Metastatic Pancreatic Carcinoma in the Ovary (tissue), 1 donor: ENCODE measurements around the genes HRCT1 and POLR1E.

DNA sequence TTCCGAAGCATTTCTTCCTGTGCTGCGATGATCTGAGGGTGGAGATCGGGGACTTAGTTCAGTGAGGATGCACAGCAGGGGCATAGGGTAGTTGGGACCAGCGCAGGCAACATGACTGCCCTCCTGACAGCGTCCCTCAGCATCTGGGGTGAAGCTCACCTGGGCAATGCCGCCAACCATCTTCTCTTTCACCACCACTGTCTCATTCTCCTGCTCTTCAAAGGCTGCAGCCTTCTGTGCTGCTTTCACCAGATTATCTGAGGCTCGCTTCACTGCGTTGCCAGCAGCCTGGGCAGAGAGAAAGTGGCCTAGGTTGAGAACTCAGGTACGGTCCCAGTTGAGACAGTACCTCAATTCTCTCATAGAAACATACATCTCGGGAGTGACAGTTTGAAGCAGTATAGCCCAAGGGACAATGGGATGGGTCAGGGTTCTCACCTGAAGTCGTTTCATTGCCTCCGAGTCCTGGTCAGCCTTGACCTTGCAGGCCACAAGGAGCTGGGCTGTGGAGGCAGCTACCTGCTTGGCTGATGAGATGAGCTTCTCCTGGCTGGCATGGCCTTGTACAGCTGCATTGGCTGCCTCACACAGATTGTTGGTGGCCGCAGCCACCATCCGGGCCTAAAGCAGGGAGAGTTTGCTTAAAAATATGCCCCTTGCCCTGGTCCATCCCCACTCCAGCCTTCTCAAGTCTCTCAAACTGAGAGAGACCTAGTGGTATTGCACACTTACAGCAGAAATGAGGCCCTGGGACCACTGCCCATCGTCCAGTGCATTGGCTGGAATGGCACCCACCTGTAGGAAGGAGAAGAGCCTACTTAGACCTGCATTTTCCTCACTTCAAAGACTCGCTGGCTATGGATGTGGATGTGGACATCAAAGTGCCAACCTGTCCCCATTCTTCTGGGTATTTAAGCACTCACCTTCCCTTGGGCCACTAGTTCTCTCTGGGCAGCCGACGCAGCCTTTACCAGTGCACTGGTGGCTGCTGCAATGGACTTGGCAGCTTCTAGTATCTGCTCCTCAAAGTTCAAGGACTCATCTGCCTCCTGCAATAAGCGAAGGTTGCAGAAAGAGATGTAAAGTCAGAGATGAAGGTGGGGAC is 8.5 kb upstream of the TPM2 start:
- PRO-cap: no peak

DNA sequence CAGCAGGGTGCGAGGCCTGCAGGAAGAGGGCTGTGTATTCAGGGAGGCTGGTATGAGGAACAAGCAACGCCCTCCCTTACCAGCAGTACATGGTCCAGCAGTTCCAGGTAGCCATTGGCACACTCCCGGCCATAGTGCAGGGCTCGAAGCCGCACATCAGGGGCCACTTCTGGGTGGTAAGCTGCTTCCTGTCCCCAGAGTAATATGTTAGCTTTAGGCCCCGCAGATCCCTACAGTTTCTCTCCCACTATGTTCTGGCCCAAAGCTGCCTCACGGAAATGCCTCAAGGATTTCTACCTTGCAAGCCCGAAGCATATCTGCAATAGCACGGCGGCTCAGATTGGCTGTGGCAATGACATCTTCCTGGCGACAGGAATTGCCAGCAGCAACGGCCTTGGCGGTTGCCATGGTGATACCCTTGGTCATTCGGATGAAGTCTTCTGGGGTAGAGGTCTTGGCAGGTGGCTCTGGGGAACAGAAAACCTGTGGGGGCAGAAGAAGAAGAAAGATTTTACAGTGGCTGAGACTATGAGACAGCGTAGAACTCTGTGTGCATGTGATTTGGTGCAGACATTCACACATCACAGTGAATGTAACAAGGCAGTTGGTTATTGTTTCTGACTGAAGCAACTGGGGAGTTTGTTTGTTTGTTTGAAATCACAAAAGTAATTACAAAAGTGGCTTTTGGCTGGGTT is 10.3 kb upstream of the TPM2 start:
- PRO-cap: no peak

- PRO-cap: no peak
These were observed 2.2 kb downstream of the GBA2 start for GRCh38 chr9:35746608-35747438.

- PRO-cap: no peak
These were observed 16.9 kb upstream of the MSMP start for GRCh38 chr9:35770901-35771380.

DNA sequence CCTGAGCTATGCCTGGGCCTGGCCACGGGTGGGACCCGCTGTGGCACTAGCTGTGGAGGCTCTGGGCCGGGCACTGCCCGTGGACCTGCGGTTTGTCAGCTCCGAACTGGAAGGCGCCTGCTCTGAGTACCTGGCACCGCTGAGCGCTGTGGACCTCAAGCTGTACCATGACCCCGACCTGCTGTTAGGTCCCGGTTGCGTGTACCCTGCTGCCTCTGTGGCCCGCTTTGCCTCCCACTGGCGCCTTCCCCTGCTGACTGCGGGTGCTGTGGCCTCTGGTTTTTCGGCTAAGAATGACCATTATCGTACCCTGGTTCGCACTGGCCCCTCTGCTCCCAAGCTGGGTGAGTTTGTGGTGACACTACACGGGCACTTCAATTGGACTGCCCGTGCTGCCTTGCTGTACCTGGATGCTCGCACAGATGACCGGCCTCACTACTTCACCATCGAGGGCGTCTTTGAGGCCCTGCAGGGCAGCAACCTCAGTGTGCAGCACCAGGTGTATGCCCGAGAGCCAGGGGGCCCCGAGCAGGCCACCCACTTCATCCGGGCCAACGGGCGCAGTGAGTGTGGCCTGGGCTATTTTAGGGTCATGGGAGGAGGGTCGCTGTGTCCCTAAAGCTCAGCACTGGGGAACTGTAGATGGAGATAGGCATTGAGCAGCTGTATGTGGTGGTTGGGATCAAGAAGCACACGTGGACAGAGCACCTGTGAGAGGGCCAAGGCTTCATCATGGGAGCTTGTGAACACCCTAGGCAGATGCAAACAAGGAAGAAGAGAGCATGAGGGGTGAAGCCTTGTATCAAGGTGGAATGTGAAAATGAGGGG is 1.3 kb downstream of the NPR2 start:
- PRO-cap: no peak

DNA sequence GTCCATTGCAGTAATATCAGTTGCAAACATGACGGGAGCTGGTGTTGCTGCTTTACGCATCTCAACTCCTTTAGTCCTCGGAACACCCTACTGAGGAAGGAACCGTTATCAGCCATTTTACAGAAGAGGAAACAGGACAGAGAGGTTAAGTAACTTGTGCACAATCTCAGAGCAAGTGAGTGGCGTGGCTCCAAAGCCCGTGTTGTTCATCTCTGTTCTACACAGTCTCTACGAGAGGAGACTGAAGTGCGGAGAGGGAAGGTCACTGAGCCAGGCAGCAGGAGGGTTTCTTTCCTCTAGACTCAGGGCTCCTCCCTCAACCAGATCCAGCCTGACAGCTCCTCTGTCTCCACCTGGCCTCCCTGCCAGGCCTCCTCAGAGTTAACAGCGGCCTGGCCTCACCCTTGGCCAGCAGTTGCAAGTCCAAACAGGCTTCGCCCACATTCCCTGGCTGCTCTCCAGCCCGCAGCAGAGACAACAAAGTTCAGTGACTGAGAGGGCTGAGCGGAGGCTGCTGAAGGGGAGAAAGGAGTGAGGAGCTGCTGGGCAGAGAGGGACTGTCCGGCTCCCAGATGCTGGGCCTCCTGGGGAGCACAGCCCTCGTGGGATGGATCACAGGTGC is at the start of gene HRCT1:
Gene HRCT1 (plus strand): TSS at position 487 of the 622 bp plus-strand sequence.
- PRO-cap: no peak

- PRO-cap: no peak
These were observed 15.0 kb downstream of the SPAAR start for GRCh38 chr9:35923843-35925139.

DNA sequence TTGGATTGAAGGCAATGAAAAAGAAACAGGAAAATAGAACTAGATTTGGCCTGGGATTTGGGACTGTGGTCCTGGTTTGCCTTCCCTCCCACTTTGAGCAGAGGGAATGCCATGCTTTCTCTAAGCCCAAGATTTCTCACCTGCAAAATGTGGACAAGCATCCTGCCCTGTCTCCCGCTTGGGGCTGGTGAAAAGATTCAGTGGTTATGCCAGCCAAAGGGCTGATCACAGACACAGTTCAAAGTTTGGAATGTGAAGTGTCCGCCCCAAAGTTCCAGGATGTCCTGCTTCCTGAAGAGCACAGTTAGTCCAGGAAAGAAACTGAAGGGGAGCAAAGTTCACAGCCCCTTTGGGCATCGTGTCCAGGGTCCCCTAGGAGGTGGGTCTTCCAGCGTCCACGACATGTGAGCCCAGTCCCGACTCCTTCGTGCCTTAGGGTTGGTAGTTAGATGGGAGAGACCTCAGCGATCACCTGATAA is 19.9 kb downstream of the SPAAR start:
- PRO-cap: no peak

DNA sequence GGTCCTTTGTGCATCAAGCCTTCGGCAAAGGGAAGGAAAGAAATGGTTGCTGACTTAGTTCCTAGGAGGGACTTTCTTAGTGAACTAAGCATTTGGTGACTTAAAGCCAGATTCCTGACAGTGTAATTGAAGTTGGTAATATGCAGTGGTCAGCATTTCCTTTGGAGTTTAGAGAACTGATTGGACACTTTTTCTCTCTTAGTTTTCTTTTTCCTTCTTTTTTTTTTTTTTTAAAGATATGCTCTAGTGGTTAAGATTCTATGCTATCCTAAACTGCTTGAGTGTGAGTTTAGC is 2.3 kb downstream of the CLTA start:
- PRO-cap: no peak

GRCh38 chr9:36276119-36276769 is 18.0 kb upstream of the GNE start:
- PRO-cap: no peak

GRCh38 chr9:36492762-36493446 is 79.8 kb upstream of the MELK start:
- PRO-cap: no peak

GRCh38 chr9:36995853-36996598 is 38.0 kb downstream of the PAX5 start:
- PRO-cap: no peak

- PRO-cap: no peak
These were observed 3.6 kb downstream of the PAX5 start for GRCh38 chr9:37030278-37031043.

- PRO-cap: unidirectional peak, plus-strand start at chr9:37079917; unidirectional peak, plus-strand start at chr9:37079981; unidirectional peak, plus-strand start at chr9:37080030
These were observed 40.3 kb upstream of the ZCCHC7 start for GRCh38 chr9:37079640-37080900.

DNA sequence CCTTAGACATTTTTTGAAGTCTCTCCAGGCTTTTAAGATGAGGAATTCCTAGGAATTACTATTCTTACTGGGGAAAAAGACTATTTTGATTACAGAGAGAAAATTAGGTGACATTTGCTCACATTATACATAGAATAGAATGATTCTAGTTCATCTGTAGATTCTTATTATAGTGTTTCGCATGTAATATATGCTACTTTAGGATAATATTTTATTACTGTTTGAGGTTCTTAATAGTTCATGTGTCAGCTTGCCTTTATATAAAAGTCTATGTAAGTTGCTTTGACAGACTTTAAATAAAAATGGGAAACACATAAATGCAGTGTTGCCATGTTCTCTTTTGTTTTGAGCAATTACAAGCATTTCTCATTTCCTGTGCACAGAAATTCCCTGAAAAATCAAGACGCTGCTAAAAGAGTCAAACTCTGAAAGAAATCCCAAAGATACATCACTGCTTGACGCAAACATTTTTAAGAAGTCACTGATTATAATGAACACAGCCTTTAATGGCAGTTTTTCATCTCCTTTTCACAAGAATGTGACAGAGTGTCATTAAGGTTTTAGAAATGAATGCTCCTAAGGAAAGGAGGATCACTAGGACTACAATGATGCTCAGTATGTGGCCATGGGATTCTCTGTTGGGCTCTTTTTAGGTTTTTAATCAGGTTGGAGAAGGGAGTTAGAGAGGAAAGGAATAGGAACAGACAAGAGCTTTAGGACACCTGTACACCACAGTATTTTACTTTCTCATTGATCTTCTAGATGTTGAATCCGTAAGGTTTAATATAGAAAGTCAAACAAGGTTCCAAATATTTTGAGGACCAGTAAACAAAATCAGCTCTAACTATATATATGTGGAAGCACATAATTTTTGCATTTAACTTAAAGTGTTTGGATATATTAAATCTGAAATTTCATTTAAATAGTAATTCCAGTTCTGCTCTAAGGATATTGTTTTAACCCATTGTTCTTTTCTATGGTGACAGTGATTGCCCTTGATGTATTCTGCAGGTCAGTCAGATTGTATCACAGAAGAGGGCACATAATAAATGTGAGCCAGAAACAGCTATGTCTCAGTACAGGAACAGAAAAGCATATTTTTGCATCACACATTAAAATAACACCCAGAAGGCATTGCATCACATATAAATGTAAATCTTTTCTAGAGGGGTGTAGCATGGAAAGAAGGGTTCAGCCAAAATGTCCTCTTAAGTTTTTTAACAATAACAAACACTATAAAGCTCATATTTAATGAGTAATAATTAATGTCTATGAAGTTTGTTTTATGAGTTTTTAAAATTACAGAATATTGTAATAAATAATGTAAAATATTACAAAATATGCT is 29.6 kb downstream of the ZCCHC7 start:
- PRO-cap: no peak

GRCh38 chr9:37356977-37357963 is 65.2 kb upstream of the GRHPR start:
- PRO-cap: no peak

- PRO-cap: no peak
These were observed 50.7 kb upstream of the GRHPR start for GRCh38 chr9:37371491-37372412.

- PRO-cap: no peak
These were observed 10.0 kb upstream of the GRHPR start for GRCh38 chr9:37412202-37413169.

- PRO-cap: no peak
These were observed 7.2 kb downstream of the GRHPR start for GRCh38 chr9:37429474-37430396.

GRCh38 chr9:37485211-37486332 is at the start of gene POLR1E:
POLR1E (plus strand) TSS chr9:37485948.
- PRO-cap: bidirectional peak, plus-strand start at chr9:37486017, minus-strand start at chr9:37485857